Anterior vena cava (tissue), 1 donor: Measurements from ENCODE around the genes CSDE1, MAB21L3 and ATP1A1.

GRCh38 chr1:114756889-114757832 is 623 bp downstream of the CSDE1 start:
- PRO-cap, result unidirectional peak, plus-strand start at chr1:114757059; unidirectional peak, minus-strand start at chr1:114757608

DNA sequence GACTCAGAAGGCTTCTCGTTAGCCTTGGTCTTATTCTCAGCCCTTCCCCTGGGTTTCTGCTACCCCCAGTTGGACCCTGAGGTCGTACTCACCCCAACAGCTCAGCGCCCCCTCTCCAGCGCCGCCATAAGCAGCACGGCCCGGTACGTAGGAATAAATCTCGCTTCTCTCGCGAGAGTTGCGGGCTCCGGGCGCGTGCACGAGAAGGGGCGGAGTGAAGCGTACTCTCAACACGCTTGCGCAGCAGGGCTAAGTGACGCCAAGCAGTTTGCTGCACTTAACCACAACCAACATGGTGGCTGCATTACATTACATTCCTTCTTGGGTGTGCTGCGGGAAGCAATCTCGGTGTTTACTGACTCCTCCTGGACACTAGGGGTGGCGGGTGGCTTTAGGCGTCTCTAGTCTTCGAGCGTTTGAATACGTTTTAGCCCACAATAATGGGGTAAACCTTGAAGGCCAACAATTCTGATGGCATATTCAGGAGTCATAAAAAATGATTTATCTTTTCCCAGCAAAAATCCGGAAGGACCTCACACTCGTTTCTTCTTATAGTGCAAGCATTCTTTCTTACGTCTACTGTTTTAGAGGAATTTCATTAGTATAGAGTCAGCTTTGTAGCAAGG is at the start of gene CSDE1:
Gene CSDE1, minus strand, starts transcription at position 152 of the 626 bp plus-strand sequence.
- PRO-cap, result bidirectional peak, plus-strand start at position 314 of the sequence, minus-strand start at position 128 of the sequence

DNA sequence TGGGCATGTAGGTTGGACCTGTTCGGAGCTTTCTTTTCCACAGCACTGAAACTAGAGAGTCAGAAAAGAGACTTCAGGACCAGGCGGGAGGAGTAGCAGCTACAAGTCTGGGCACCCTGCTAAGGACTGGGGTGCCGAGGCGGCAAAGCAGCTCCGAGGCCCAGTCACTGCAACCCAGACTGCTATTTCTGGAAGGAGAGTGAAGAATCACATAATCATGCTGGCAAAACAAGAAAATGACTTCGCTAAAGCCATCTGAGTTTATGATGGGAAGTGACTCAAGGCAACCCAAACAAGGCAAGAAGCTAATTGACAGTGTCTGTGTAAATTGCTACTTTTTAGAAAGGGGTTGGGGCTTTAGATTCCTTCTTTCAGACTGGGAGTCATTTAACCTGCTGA is 27.9 kb downstream of the TSHB start:
- PRO-cap, result no peak

- PRO-cap, result no peak
Measured at GRCh38 chr1:115098755-115099023, 9.4 kb upstream of the TSPAN2 start.

GRCh38 chr1:115139083-115139476 is 49.8 kb upstream of the TSPAN2 start:
- PRO-cap, result no peak

GRCh38 chr1:115168703-115168886 is 79.3 kb upstream of the TSPAN2 start:
- PRO-cap, result no peak

DNA sequence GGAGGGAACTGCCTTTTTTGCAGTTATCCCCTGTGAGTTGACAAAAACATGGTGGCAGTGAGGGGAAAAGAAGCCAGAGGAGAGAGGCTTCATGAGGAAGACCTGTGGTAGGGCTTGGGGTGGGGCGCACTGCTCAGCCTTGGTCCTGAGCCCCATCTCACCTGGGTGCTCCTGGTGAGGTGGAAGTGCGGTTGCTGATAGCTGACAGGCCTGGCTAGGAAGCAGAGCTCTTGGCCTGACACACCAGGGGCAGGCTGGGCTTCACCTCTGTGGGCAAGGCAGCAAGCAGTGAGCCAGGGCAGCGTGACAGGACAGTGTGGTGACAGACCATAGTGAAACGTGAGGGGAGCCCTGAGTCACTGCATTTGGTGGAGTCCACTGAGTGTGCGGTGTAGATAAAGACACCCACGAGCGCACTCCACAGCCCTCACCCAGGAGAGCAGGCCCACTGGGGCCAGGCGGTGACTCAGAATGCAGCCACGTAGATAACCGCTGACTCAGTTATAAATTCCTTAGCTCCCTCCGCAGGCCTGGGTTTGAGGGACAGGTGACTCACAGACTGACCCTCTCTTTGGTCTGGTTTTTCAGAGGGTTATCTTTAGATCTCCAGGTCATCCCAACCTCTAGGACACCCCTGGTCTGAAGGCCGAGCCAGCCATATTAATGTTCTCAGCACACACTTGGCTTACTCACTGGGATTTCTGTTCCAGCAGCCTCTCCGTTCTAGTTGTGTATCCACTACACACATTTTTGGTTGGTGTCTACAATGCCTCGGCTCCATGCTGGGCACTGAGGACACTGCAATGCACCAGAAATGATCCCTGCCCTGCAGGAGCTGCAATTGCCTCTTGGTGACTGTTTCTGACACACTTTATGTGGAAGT is 90.1 kb upstream of the TSPAN2 start:
- PRO-cap, result no peak

GRCh38 chr1:115564132-115564645 is 77.6 kb upstream of the VANGL1 start:
- PRO-cap, result no peak

- PRO-cap, result no peak
Measured at GRCh38 chr1:115642329-115643172, 781 bp downstream of the VANGL1 start.

GRCh38 chr1:115952609-115953138 is 23.6 kb upstream of the SLC22A15 start:
- PRO-cap, result no peak

DNA sequence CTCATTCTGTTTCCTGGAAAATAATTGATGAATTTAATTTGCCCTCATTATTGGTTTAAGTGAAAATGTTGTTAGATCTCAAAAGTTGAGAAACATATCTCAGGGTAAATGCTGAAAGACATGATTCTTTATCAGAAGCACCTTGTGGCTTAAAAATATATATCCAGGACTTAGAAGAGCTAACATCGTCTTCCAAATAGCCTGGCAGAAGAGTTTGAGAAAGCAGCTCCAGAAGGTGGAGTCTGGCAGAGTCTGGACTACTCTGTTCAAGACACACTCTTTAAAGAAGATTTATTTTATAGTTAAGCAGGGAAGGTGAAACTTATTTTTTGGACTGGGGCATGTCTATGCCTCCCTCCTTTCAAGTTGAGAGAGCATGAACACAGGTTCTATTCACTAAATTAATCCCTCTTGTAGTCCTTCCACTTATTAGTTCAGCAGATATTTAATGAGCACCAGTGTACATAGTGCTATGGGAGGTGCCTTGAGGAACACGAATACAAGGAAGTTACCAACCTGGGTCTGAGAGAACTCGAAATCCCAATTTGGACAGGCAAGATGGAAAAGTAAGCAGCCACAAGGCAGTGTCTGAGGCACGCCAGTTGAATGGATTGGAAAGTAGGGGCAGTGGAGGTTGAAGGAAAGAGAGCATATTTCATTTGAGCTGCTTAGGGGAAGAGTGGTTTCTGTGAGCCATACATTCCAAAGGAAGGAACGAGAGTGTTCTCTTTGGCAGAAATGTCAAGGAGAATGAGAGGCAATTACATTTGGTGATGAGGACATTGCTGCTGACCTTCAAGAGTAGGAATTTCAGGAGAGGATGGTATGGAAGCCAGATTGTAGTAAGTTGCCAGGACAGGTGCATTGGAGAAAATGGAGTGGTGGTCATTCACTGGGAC is 50.3 kb upstream of the MAB21L3 start:
- PRO-cap, result no peak

DNA sequence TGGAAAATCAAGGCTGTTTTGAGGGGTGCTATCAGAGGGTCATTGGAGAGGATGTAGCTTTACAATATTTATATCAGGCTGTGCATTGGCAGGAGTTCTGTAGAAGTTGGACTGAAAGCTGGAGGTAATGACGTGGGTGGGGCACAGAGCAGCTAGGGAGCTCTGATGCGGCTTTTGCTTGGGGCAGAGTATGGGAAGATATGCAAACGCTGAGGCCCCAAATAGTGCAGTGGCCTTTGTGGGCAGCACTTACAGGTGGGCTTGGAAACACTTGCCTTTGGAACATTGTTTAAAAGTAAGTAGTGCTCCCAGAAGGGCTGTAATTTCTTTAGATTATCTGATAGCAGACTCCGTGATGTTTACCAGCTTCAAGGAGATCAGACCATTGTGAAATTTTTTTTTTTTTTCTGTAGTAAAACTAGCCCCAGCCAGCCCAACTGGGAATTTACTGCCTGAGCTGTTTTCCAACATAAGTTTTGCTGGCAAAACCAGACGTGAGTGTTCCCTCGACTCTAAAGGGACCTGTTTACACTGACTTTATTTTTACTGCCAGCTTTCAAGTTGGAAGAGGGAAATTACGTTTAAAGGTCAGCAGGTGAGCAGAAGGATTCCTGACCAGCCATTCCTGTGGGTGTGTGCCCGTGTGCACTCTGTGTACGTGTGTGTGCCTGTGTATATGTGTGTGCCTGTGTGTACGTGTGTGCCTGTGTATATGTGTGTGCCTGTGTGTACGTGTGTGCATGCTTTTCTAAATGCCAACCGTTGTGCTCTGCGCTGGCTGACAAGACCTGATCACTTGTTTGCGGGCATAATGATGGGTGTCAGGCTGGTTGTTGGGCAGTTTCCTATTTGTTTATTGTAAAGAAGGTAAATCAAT is at the start of gene MAB21L3:
Gene MAB21L3, plus strand, starts transcription at position 184 of the 877 bp plus-strand sequence.
- PRO-cap, result no peak

- PRO-cap, result bidirectional peak, plus-strand start at chr1:116373244, minus-strand start at chr1:116373063
Measured at GRCh38 chr1:116373174-116373733, at the start of gene ATP1A1. TSS of gene ATP1A1 (plus strand) at chr1:116373244.

DNA sequence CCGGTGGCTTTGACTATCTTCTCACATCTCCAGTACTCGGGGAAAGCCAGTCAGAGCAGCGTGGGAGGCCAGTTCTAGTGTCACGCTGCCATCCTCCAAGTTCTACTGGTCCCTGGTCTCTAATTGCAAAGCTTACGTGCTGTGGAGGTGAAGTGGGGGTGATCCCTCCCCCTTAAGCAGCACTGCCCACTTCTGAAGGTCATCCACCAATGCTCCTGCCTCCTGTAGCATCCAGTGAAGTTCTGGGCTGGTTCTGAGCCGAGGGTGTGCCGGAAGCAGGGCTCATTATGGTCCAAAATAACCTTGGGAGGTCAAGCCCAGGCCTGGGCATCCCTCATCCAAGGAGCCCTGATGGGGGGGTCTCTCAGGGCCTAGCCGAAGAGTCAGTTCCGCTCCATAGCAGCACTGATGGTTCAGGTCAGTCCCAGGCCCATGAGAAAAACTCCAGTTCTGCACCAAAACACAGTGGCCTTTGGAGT is 94.9 kb downstream of the CD58 start:
- PRO-cap, result no peak

GRCh38 chr1:116576605-116577673 is 6.1 kb upstream of the CD58 start:
- PRO-cap, result no peak

DNA sequence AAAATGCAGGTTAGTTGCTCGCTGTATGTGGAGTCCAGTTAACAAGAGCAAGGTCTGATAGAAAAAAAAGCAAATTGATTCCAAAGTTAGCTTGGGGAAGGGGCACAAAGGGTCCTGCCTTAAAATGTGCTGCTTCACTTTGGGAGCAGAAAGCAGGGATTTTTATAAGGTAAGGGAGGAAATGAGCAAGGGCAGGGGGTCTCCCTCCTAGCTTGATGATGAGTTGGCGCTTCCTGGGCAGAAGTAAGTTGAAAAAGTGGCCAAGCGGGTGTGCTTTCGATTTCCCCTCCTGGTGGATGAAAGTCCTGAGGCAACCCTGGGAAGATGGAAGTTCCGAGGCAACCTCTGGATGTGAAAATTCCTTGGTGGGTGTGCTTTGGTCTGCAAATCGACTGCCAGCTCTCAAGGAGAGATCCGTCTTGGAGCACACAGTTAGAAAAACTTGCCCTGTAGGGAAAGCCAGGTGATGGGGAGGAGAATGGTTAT is 41.8 kb upstream of the CD2 start:
- PRO-cap, result no peak

- PRO-cap, result no peak
Measured at GRCh38 chr1:116737917-116738289, 16.3 kb upstream of the CD2 start.

DNA sequence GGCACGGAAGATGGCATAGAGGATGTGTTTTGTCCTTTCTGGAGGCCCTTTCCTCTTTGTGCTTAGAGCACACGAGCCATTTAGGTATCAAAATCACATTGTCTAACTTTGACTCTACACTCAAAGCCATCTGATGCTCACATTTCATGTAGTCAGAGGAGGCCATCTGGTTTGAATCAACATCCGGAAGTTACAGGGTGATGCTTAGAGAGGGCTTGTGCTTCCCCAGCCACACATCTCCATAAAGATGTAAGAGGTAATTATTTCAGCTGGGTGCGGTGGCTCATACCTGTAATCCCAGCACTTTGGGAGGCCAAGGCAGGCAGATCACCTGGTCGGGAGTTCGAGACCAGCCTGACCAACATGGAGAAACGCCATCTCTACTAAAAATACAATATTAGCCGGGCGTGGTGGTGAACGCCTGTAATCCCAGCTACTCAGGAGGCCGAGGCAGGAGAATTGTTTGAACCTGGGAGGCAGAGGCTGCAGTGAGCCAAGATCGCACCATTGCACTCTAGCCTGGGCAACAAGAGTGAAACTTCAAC is 12.9 kb downstream of the CD2 start:
- PRO-cap, result no peak

DNA sequence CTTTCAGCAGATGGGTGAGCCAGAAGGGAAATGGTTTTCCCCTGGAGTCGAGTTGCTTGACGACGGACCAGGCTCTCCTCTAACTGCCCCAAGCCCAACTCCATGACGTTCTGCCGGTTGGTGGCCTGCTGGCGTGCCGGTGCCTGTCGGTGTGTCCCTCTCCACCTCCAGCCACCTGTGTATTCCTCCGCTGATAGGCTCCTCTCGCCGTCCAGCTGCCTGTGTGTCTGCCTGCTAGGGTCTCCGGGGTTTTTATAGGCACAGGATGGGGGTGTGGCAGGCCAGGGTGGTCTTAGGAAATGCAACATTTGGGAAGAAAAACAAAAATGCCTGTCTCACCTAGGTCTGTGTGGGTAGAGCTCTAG is 34.3 kb upstream of the PTGFRN start:
- PRO-cap, result no peak

DNA sequence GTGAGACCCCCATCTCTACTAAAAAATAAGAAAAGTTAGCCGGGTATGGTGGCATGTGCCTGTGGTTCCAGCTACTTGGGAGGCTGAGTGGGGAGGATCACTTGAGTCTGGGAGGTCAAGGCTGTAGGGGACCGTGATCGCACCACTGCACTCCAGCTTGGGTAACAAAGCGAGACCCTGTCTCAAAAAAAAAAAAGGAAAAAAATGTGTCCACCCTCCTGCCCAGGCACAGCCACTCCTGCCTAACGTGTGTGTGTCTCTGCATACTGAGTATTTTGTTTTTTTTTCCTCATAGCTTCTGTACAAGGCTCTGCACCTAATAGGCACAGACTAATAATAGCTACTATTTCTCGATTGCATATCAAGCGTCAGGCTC is 4.8 kb downstream of the PTGFRN start:
- PRO-cap, result no peak